ENCODE measurements around the gene SPC24.

- RRBS, result no CpG with 5 or more reads among the region's 28 CpGs
Observed at GRCh38 chr19:10602949-10603912, 16.1 kb upstream of the AP1M2 start.

GRCh38 chr19:10747144-10747688 lies 29.3 kb downstream of the DNM2 start:
- RRBS, result no CpG with 5 or more reads among the region's 9 CpGs

DNA sequence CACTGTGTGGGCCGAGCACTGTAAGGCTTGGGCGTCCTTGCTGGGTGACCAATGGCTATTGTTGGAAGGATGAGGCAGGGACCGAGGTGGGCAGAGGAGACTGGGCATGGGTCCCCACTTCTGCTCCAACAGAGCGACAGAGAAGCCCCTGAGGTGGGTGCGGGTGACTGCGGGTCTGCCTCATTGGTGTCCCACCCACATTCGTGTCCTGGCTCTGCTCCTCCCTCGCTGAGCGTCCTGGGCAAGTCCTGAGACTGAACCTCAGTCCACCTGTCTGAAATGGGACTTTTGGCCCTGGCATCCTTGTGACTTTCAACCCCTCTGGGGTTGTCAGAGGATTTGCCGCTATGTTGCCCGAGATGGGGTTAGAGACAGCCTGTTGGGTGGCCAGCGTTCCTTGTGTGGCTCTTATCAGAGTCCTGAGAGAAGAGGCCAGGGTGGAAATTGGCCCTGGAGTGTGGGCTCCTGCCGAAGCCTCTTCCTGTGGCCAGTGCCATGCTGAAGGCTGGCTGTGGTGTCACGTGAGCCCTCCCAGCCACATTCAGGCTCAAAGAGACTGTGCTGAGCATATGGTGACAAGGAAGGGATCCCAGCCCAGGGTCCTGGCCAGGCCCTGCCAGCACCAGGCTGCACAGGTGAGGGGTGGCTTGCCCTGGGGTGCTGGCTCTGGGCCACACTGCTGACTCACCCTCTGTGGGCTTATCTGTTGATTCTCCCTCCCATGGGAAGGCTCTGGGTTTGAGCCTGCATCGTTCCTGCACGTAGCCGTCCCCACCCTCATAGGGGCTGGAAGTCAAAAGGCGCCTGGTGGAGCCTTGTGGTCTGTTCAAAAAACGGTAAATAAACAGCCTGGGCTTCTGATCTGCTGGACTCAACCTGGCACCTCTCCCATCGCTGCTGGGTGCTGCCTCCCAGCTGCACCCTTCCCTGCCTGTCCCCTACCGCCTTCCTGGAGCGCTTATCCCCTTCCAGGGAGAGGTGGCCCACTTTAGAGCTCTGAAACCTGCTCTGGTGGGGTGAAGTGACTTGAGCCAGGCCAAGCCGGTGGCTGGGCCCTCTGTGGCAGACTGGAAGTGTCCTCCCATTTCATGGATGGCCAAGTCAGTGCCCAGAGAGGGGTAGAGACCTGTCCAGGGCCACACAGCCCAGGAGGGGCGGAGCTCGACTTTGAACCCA lies 31.0 kb downstream of the DNM2 start:
- RRBS, result no CpG with 5 or more reads among the region's 25 CpGs

DNA sequence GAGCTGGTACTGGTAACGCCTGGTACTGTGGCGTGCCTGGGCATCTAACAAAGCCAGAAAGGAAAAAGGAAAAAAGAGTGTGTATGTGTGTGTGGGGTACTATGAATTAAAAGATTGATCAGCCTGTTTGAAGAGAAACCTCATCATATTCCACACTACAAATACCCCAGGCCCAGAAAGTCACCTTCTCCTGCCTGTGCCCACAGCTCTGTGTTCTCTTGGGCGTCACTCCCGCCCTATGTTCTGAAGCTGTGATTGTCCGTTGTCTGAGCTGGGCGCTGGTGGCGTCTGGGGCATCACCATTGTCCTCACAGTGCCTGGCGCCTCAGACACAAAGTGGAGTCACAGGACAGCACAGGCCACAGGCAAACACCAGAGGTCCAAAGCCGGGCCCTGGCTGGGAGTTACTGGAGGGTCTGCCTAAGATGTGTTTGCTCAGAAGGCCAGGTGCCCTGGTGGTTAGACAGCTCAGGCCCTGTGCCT lies 34.3 kb downstream of the DNM2 start:
- RRBS, result no CpG with 5 or more reads among the region's 9 CpGs

DNA sequence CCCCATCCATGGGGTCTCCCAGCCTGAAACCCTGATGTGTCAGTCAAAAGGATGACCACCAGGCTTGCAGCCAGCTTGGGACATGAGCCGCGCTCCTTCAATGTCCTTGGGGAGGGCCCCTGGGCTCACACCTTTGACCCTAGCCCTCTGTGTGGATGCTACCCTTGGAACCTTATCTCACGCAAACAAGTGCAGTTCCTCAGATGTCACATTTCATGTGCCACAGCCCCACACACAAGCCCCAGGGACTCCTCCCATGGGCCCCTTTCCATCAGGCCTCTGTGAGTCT lies 24.3 kb downstream of the TMED1 start:
- RRBS, result no CpG with 5 or more reads among the region's 3 CpGs

GRCh38 chr19:10836416-10836866 lies 429 bp upstream of the TMED1 start:
- RRBS, result no CpG with 5 or more reads among the region's 31 CpGs

DNA sequence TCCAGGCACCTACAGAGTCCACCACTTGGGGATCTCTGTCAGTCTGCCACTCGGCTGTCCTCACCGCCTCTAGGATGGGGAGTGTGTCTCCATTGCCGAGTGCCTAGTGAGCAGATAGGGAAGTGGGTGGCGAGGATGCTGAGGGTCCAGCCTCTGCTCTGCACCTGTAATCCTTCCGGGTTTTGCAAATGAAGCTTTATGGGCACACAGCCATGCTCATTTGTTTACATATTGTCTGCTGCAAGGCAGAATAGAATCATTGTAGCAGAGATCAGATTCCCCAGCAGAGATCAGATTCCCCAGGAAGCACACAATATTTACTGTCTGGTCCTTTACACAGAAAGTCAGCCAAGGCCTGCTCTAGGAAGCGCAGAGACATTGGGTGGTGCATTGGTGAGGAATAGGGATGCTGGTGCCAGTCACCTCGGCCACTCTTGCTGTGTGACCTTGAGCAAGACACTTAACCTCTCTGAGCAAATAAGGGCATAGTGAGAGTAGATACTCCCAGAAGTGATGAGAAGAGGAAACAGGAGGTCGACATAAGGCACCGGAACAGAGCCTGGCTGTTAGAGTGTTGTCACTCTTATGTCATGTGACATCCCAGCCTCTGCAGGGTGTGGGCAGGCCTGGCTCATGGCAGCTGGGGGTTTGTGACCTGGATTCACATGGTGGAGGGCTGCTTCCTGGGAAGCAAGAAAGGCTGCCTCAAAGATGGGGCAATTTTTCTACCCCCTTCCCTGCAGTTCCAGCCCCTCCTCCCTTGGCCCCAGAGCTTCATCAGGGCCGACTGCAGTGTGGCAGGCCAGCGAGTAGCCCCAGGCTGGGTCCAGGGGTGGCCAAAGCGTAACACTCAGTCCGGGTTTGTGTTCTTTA lies 25.6 kb downstream of the CARM1 start:
- RRBS, result 91% methylated on average over 1 of the region's 13 CpGs

GRCh38 chr19:10918521-10919294 lies 9.7 kb downstream of the YIPF2 start:
- RRBS, result no CpG with 5 or more reads among the region's 16 CpGs

- RRBS, result 10% methylated on average over 11 of the region's 45 CpGs
Observed at GRCh38 chr19:10927622-10928497, 579 bp downstream of the YIPF2 start.

- RRBS, result no CpG with 5 or more reads among the region's 11 CpGs
Observed at GRCh38 chr19:10929650-10930225, 1.1 kb downstream of the TIMM29 start.

DNA sequence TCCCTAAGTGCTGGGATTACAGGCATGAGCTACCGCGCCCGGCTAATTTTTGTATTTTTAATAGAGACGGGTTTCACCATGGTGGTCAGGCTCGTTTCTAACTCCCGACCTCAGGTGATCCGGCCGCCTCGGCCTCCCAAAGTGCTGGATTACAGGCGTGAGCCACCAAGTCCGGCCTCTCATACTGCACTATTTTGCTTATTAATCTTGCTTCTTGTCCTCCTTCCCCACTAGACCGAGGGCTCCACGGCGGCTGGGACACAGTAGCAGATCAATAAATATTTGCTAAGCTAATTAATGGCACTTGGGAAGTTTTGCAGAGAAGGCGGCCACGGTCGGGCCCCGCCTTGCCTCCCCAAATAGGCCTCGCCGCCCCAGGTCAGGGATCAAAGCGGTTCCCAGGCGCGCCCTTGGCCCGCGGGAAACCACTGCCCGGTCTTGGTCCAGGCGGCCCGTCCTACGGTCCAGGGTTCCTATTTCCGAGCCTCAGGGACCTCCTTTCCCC lies 663 bp upstream of the SMARCA4 start:
- RRBS, result 3% methylated on average over 7 of the region's 30 CpGs

DNA sequence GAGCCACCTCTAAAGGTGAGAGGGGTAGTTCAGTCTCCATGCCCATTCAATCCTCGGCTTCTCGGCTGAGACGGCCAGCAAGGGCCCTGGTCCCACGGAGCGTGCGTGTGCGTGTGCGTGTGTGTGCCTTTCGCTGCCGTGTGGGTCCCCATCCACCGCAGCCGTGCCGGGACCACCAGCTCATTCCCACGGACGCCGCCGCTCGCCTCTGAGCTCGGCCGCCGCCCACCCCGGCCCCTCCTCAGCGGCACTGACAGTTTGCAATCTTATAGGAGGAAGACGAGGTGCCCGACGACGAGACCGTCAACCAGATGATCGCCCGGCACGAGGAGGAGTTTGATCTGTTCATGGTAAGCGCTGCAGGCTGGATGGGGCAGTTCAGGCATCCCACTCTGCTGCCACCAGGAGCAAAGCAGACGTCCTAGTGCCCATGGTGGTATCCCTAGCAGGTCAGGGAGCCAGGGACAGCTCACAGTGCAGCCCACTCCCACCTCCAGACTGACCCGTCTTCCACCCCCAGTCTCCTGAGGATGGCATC lies 55.3 kb upstream of the LDLR start:
- RRBS, result 89% methylated on average over 17 of the region's 34 CpGs

DNA sequence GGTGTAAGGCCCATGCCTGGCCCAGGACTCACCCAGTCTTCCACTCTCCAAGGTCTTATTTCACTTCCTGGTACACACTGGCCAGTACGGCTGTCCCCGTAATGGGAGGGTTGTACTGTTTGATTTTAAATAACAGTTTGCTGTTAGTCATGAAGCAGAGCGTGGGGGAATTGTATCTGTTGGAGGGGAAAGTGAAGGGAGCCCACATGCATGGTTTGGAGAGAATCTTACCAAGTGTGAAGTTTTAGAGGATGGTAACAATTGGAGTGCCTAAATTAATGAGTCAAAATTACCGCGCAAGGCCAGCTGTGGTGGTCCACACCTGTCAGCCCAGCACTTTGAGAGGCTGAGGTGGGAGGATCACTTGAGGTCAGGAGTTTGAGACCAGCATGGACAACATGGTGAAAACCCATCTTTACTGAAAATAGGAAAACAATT lies 46.8 kb upstream of the LDLR start:
- RRBS, result no CpG with 5 or more reads among the region's 5 CpGs

GRCh38 chr19:11061825-11062504 lies 27.3 kb upstream of the LDLR start:
- RRBS, result no CpG with 5 or more reads among the region's 22 CpGs

GRCh38 chr19:11083829-11084352 lies 5.4 kb upstream of the LDLR start:
- RRBS, result no CpG with 5 or more reads among the region's 7 CpGs

DNA sequence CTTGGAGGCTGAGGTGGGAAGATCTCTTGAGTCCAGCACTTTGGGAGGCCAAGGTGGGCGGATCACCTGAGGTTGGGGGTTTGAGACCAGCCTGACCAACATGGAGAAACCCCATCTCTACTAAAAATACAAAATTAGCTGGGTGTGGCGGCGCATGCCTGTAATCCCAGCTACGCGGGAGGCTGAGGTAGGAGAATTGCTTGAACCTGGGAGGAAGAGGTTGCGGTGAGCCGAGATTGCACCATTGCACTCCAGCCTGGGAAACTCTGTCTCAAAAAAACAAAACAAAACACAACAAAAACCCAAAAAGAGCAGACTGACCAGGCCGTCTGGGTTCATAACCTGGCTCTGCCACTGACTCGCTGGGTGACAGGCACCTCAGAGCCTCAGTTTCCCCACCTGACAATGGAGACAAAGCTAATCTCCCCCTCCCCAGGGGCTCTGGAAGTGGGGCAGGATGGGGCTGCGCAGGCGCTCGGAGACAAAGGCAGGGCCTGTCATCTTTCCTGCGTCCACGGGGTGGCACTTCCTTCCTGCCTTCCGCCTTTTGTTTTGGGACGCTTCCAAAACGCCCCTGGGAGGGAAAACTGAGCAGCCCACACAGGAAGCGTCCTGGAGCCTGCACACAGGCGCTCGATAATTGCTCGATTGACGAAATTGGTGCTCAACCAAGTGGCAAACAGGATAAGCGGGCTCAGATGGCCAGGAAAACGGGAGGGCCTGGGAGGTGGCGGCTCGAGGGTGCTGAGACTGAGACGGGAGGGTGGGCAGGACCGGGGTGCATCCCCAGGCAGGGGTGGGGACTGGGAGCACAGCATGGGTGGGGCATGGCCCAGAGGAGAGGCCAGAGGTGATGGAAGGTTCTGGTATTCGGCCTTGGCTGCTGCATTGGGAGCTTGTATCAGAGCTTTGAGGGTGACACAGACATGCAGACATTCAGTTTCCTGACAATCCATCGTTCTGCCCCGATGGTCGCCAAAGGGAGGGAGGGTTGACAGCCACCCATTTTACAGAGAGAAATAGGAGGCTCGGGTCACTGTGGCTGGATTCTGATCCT lies 17.9 kb downstream of the SPC24 start:
- RRBS, result no CpG with 5 or more reads among the region's 33 CpGs

GRCh38 chr19:11155351-11156344 lies at the start of gene SPC24:
TSS of gene SPC24 (minus strand) at chr19:11155782.
- RRBS, result no CpG with 5 or more reads among the region's 56 CpGs

- RRBS, result 94% methylated on average over 14 of the region's 49 CpGs
Observed at GRCh38 chr19:11201823-11203022, 4.9 kb upstream of the KANK2 start.

DNA sequence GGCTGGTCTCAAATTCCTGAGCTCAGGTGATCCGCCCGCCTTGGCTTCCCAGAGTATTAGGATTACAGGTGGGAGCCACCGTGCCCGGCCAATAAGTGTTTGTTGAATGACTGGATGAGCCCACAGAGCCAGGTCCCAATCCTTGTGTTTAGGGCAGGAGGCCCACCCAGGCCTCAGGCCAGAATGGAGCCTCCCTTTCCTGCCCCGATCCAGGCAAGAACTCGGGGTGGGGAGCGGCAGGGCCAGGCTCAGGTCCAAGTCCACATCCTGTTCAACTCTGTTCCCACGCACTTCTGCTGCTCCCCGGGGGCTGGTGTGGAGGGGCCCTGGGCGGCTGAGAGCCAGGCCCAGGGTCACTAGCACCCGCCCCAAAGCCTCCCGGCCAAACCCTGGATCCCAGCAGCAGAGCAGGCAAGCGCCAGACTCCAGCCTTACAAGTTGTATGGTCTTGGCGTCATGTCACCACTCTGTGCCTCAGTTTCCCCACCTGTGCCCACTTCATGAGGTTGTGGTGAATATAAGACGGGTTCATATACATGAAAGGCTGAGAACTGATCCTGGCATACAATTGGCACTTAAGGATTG lies 8.0 kb downstream of the ANGPTL8 start:
- RRBS, result 49% methylated on average over 4 of the region's 15 CpGs

- RRBS, result no CpG with 5 or more reads among the region's 9 CpGs
Observed at GRCh38 chr19:11252918-11253381, 9.4 kb downstream of the DOCK6 start.

Data from AG10803 (cell line).